Mesothelial cell of epicardium (in vitro differentiated cells): ENCODE measurements around the genes THAP11, EDC4 and PLA2G15.

DNA sequence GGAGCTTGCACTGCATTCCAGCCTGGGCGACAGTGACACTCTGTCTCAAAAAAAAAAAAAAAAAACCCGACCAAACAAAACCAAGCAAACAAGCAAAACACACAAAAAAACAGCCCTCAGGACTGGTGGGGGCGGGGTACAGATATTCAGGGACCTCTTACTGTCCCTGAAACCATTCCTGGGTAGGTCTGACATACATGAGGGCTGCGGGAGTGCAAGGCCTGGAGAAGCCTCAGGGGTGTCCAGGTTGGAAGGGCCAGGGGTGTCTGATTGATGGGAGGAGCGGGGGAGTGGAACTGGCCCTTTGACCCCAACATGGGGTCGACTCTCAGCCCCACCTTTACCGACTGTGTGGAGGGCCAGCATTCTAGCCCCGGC lies 833 bp upstream of the RIPOR1 start:
- PRO-cap: no peak

DNA sequence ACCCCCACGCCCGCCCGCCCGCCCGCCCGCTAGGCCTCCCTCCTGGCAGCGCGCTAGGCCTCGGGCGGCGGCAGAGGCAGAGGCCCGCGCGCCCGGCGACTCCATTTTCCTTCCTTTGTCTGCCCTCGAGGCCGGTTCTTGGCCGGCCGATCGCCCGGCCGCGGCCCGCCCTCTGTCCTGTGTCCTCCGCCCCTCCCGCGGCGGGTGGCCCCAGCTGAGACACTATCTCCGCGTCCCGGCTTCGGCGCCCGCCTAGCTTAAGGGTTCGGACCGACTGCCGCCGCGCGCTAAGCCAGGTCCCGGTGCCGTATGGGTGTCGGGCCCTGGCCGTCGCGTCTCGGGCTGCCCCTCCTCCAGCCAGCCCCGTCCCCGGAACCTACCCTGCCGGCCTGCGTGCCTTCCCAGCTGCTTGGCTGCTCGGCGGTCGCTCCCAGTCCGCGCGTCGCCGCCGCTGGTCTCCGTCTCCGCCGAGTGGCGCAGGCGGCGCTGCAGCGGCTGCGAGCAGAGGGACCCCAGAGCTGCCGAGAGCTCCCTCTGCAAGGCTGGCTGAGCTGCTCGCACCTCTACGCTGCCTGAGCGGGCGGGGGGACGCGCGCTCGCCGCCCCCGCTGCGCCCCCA lies 698 bp downstream of the CTCF start:
- PRO-cap: bidirectional peak, plus-strand start at position 461 of the sequence, minus-strand start at position 473 of the sequence

DNA sequence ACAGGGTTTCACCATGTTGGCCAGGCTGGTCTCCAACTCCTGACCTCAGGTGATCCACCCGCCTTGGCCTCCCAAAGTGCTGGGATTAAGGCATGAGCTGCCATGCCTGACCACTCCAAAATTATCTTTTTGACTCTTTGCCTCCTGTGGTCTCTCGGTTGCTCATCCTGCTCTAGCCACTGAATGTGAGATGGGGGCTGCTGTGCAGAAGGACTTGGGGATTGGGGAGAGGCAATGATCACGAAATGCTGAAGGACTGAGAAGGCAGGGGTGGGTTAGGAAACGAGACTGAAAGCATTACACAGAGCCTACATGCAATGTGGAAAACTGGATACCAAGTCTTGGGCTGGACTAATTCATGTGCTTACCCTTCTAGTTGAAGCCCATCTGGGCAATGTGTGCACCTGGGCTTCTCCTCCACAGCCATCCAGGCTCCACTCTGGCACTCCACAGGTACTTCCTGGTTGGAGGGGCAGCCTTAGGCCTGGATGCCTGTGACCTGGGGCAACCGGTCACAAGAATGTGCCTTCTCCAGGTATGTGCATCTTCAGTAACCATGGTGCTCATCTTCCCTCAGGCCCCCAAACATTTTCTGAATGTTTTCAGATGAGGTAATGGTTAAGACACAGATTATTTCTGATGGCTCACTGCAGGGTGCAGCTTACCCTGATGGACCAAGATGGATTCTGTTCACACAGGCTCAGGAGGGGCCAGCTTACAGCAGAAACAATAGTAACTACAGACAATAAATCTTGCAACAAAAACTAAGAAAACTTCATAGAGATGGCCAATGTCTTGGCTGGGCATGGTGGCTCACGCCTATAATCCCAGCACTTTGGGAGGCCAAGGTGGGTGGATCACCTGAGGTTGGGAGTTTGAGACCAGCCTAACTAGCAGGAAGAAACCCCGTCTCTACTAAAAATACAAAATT lies 11.0 kb downstream of the C16orf86 start:
- PRO-cap: no peak

DNA sequence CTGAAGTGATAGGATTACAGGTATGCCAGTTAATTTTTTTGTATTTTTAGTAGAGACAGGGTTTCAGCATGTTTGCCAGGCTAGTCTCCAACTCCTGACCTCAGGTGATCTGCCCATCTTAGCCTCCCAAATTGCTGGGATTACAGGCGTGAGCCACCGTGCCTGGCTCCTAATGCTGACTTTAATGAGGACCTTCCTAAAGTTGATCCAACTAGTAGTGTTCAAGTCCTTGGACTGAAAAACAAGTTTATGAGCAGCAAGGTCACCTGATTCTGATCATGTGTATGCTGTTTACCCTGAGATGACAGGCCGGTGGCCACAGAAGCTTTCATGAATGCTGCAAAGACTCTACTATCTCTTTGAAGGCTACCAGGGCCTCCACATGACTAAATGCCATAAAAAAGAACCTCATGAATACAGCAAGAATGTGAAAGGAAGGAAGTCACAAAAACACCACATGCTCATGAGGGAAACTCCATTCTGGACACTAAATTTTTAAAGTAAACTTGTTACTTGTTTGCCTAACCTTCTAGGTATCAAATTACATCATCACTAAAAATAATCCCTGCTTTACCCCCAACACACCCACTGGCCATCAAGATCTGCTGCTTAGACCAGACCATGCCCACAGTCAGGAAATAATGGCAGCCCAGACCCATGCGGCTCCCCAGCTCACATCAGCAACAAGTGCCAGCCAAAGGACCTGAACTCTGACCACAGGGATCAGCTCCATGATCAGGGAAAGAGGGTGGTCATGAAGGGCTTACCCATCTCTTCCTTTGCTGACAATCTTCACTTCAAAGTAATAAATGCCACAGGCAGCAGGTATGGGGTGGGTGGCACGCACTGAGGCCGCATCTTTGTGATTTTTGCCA lies 1.5 kb downstream of the RANBP10 start:
- PRO-cap: no peak

DNA sequence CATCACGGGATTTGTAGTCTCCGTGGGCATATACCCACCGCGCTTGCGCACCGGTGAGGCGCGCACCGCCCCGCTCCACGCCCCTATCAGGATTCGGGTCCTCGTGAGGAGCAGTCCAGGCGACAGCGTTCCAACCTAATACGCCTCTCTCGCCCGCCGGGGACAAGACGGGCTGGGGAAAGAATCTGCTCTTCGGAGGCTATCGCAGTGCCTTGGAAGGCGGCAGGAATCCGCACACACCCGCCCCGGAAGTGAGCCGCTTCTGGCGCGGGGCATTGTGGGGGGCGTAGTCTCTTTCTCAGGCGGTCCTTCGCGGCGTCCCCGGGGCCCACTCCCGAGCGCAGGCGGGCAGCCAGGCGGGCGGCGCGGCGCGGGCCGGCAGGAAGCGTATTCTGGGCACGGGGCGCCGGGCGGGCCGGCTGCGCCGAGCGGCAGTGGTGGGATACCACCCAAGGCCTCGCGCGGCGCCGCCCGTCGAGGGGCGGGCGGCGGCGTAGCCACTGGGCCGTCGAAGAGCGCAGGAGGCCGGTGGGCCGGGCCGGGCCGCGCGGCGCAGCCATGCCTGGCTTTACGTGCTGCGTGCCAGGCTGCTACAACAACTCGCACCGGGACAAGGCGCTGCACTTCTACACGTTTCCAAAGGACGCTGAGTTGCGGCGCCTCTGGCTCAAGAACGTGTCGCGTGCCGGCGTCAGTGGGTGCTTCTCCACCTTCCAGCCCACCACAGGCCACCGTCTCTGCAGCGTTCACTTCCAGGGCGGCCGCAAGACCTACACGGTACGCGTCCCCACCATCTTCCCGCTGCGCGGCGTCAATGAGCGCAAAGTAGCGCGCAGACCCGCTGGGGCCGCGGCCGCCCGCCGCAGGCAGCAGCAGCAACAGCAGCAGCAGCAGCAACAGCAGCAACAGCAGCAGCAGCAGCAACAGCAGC lies at the start of gene THAP11:
THAP11 (plus strand) TSS at position 324 of the 931 bp plus-strand sequence.
- PRO-cap: bidirectional peak, plus-strand start at position 89 of the sequence, minus-strand start outside the sequence

GRCh38 chr16:67872416-67873484 lies at the start of gene EDC4:
Gene EDC4, plus strand, starts transcription at chr16:67873052.
- PRO-cap: unidirectional peak, plus-strand start at chr16:67873082

DNA sequence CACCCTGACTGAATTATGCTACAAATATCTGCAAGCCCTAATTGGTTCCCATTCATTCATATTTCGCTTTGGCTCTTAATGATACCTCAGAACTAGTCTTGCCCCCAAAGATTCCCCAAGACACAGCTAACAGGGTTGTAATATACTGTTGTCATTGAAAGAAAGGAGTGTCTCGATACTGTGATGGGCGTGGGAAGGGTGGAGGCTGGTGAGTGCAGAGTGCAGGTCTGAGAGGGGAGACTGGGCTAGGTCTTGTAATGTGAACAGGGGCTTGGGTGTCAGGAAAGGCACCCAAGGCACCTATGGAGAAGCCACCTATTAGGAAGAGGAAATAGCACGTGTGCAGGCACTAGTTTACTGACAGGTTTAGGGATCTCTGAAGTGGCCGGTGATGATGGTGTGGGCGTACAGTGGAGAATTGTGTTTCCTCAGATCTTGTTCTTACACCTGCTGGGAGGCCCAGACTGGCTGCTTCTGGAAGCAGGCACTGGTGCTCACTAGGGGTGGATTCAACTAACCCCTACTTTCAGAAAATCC lies 1.1 kb downstream of the EDC4 start:
- PRO-cap: no peak

- PRO-cap: no peak
Measured at GRCh38 chr16:67881472-67882291, 3.0 kb upstream of the NRN1L start.

GRCh38 chr16:67935080-67936235 lies 1.2 kb downstream of the PSMB10 start:
- PRO-cap: no peak

DNA sequence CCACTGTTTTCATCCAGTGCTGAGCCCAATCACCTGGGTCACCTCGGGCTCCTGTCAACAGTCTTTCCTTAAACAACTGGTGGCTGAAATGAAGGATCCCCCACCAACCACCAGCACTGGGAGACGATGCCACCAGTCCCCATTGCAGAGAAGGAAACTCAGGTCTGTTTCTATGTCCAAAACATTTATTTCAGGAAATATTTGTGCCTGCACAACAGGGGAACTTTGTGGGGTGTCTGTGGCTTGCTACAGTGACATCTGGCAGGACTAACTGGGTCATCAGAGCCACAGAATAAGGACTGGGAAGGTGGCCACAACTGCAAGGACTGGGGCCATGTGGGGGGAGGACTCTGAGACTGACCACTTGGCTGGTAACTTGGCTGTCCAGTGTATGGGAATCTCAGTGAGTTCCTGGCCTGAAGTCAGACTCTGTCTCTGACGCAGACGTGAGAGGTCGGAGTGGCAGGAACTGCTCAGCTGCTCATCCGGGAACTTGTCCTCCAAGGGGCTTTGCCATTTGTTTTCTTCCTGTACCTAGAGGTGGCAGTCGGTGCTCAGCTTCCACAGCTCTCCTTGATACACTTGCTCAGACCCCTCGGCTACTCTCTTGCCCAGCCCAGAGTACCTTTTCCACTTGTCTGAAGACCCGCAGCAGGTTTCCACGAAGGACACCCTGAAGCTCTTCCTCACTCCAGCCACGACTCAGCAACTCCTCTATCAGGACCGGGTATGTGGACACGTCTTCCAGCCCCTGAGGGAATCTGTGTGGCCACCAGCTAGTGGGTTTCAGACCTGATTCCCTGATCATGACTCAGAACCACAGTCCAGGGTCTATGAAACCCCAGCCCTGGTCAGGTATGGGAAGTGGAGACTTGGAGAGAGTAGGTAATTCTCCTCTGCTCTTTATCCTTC lies 7.2 kb upstream of the DPEP3 start:
- PRO-cap: no peak

DNA sequence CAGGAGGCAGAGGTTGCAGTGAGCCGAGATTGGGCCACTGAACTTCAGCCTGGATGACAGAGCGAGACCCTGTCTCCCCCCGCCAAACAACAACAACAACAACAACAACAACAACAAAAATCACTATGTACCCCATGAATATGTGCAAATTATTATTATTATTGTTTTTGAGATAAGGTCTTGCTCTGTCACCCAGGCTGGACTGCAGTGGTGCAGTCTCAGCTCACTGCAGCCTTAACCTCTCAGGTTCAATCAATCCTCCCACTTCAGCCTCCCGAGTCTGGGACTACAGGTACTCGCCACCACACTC lies 3.4 kb downstream of the DPEP2 start:
- PRO-cap: no peak

DNA sequence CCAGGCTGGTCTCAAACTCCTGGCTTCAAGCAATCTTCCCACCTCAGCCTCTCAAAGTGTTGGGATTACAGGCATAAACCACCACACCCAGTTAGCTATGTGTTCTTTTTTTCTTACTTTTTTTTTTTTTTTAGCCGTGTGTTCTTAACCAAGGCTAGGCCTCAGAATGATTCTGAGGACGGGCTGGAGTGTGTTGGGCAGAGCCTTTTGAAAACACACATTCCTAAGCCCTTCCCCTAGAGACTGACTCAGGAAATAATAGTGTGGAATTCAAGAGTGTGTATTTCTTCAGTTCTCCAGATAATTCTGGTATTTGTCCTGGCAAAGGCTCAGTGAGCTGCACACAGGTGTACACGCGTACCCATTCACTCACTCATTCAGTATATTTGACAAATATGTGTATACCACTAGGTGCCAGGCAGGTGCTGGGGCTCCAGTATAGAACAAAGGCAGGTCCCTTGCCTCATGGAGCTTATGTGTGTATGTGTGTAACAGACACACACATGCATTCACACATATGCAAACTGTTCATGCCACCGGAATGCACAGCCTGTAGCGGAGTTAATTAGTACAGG lies 19.4 kb upstream of the NFATC3 start:
- PRO-cap: no peak

DNA sequence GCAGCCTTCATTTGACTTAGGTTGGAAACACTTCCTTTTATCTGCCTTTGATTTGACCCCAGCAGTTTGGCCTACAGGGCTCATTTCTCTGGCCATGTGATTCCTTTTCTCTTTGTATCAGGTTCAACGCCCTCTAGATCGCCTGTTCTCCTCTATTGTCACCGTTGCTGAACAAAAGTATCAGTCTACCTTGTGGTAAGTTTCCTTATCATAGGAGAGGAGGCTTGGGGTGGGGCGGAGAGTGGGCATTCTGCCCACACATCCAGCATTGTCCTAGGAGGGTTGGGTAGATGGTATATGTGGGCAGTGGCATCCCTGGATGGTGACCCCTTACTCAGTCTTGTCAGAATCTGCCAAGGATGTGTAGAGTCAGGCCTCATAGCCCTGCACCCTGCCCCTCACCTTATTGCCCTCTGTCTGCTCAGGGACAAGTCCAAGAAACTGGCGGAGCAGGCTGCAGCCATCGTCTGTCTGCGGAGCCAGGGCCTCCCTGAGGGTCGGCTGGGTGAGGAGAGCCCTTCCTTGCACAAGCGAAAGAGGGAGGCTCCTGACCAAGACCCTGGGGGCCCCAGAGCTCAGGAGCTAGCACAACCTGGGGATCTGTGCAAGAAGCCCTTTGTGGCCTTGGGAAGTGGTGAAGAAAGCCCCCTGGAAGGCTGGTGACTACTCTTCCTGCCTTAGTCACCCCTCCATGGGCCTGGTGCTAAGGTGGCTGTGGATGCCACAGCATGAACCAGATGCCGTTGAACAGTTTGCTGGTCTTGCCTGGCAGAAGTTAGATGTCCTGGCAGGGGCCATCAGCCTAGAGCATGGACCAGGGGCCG lies 6.6 kb upstream of the NFATC3 start:
- PRO-cap: no peak

- PRO-cap: no peak
Measured at GRCh38 chr16:68091516-68092125, 6.5 kb downstream of the NFATC3 start.

- PRO-cap: no peak
Measured at GRCh38 chr16:68245025-68245640, at the start of gene PLA2G15. Gene PLA2G15, plus strand, starts transcription at chr16:68245373.

DNA sequence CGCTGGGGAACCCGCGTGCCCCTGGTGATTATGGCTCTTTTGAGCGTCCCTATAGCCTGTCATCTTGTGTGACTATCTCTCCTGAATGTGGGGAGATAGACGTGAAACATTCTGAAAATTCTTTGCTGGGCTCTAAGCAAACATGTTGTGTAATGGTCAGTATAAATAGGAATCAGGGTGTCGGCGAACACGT lies 783 bp downstream of the SLC7A6 start:
- PRO-cap: bidirectional peak, plus-strand start at position 159 of the sequence, minus-strand start at position 89 of the sequence

DNA sequence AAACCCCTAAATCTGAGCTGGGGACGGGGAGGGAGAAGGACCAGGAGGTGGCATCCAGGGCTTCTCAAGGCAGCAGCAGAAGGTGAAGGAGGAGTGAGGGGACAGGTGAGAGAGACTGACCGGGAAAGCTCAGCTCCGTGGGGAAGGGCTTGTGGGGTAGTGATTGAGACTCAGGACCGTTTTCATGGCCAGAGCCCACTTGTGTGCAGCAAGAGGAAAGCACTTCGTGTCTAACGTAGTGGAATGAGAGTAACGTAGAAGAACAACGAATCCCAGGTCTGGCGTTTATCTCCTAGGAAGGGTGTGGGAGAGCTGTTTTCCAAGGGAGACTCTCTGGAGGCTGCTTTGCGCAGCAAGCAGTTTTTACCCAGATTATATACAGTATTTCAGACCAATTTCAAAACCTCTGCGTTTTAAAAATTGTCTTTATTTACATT lies 1.3 kb upstream of the CDH3 start:
- PRO-cap: no peak

GRCh38 chr16:68737858-68739136 lies 1.2 kb downstream of the CDH1 start:
- PRO-cap: no peak

DNA sequence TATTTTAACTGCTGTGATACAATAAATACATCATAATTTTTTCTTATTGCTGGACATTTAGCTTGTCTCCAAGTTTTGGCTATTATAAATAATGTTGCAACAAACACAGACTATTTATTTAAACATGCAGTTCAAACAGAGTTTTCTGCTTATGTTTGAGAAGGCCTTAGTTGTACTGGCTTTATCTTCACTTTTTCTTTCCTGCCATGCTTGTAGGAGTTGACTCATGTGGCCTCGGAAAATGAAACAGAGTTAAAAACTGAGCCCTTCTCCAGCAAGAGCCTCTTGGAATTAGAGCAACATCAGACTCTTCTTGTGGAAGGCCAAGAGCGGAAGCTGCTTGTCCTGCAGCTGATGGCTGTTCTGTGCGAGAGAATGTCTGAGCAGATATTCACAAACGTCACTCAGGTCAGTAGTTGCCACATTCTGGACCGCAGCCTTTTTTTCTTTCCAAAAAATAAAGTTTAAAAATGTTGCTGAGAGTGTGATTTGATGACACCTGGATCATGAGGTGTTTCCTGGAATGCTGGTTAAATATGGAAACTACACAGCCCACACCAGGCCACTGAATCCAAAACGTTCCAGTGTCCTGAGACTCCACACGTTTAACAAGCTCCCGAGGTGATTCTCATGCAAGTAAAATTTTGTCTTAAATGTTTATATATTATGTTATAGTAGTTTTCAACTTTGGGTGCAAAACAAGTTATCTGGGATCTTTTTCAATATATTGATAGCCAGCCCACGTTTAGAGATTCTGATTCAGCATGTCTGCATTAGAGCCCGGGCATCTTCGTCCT lies 65.9 kb downstream of the TANGO6 start:
- PRO-cap: no peak

- PRO-cap: no peak
Measured at GRCh38 chr16:68921634-68922074, 78.3 kb downstream of the TANGO6 start.